Transverse colon (tissue), 4 donors: ENCODE measurements around the genes LY6G6F, EHMT2, PBX2 and TAP1.

- PRO-cap, result no peak
- RAMPAGE, long total RNA, 4 experiments, result no peak in any of the 4 experiments
Observed at GRCh38 chr6:31706600-31706984, at the start of gene LY6G6F. TSS of gene LY6G6F (plus strand) at chr6:31706866.

GRCh38 chr6:31831044-31831453 lies 3.5 kb downstream of the HSPA1B start:
- PRO-cap, result no peak
- RAMPAGE, long total RNA, 4 experiments, result no peak in any of the 4 experiments

DNA sequence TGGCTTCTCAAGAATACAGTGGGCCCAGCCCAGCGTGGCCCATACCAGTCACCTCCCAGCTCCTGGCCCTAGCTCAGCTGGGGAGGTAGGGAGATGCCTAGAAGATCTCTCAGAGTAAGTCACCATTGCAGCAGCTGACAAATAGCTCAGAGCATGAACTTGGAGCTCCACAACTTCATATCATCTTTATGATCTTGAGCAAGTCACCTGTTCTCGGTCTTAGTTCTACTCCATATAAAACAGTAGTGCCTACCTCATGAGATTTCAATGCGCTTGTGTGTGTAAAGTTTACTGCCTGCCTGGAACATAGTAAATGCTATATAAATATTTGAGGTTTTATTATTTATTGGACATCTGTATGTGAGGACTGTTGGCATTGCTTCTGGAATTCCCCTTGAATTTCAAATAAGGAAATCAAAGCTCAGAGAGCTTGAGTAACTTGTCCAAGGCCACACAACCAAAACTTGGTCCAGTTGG lies 3.7 kb downstream of the SLC44A4 start:
- PRO-cap, result no peak
- RAMPAGE, long total RNA, 4 experiments, result no peak in any of the 4 experiments

DNA sequence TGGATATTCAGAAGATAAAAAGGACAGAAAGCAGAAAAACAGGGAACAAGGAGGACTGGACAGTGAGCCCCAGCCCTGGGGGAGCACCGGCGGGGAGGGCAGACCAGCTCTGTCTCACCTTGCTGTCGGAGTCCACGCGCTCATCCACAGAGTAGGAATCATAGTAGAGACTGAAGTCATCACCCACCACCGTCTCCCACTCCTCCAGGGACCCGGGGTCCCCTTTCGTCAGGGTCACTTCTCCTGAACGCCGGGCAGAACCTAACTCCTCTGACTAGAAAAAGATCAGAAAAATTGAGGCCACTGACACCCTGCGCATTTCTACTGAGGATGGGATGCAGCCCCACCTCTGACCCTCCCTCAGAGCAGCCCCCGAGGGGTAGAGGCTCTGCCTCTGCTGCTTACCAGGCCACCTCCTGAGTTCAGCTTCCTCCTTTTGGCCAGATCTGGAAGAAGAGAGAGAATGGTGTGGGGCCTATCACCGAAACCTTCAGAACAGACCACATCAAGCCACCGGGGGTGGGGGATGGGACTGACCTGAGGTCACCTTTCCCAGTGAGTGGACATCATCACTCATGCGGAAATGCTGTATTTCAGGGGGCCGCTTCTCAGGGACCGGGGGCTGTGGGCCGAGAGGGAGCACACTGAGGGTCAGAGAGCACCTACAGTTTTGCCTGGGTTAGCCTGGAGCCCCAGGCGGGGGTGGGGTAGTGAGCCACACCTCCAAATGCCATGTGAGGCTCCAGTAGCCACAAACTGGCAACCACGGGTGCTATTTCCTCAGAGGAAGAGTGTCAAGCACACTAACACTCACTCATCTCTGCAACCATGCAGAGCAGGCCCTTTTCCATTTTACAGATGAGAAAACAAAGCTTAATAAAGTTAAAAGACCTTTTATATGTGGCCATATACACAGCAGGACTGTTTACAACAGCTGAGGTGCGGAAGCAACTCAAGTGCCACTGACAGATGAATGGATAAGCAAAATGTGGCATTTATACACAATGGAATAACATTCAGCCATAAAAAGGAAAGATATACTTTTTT lies 4.9 kb downstream of the EHMT2 start:
- PRO-cap, result no peak
- RAMPAGE, long total RNA, 4 experiments, result start-site peak on the minus strand in 3 of 4 experiments, centred at positions 154 to 637 of the sequence, 16 to 33 reads per replicate

DNA sequence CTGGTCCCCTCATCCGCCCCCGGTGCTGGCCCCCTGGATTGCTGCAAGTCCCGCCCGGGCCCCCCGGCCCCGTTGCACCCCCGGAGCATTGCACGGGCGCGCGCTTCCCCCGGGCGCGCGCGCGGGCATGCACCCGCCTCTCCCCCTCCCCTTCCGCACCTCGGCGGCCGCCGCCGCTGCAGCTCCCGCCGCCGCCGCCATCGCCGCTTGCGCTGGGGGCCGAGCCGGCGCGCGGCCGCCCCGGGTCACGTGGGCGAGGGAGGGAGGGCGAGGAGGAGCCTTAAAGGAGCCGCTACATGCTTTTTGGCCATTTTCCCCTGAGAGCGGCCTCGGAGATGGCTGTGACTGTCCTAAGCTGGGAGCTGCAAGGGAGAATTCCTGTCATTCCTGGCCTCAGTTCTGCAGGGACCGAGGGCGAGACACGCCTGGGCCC lies at the start of gene EHMT2:
Gene EHMT2, minus strand, starts transcription at position 222 of the 433 bp plus-strand sequence.
- PRO-cap, result bidirectional peak, plus-strand start at position 310 of the sequence, minus-strand start at position 209 of the sequence
- RAMPAGE, long total RNA, 4 experiments, result start-site peak on the plus strand in 3 of 4 experiments, centred at positions 285 to 351 of the sequence, 9 to 35 reads per replicate; start-site peak on the minus strand in 1 of 4 experiments, centred at position 204 of the sequence, 109 reads per replicate

DNA sequence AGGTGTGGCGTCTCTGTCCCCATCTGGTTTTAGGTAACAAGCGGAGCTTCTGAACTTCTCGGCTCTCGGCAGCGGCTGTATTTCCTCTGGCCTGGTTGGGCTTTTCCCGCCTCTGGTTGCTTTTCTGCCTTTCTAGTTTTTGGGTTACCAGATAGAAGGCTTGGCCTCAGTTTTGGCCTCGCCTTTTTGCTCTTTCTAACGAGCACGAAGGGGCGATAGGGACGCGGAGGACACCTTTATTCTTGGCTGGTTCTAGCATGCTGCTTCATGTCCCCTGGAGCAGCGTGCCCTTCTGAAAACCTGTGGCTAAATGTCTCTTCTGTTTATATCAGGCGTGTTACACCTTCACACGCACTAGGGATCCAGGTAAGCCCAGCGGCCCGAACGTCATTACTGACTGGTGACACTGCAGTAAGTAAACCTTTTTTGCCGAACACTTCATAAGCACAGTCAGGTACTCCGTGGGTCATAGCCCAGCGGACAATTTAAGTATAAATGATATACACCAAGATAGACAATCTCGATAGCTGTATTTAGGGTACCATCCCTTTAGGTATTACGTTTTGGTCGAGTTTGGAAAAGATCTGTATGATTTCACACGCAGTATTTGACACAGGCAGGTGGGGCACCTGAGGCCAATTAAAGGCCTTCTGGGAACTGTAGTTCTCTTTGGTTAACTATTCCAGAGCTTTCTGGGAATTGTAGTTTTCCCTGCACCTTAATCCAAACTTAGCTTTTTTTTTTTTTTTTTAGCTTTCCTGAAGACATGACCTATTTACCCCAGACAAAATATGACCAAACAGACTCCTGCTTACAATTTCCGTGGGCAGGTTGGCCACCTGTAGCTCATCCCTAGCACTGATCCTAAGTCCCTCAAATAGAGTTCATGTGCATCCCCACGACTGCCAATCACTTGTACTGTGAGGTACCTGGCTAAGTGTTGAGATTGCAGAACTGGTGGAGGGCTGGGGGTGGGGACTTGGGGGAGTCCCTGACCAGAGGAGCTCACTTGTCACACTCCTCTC lies 724 bp upstream of the EHMT2 start:
- PRO-cap, result unidirectional peak, minus-strand start at position 392 of the sequence; unidirectional peak, minus-strand start at position 636 of the sequence
- RAMPAGE, long total RNA, 4 experiments, result no peak in any of the 4 experiments

DNA sequence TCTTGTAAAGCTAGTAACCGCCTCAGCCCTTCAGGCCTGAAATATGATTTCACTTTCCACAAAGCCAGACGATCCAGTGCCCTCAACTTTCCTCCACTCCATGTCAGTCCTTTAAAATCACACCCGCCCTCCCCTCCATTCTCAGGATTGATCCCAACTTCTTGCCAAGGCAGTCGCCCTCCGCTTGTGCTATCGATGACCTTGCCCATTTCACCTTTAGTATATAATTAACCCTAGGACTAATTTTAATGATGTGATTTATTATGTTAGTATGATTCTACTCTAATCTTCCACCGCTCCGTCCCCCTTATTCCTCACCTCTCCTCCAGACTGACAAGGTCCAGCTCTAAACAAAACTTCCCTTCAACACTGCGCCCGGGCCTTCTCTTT lies 739 bp upstream of the ZBTB12 start:
- PRO-cap, result no peak
- RAMPAGE, long total RNA, 4 experiments, result no peak in any of the 4 experiments

DNA sequence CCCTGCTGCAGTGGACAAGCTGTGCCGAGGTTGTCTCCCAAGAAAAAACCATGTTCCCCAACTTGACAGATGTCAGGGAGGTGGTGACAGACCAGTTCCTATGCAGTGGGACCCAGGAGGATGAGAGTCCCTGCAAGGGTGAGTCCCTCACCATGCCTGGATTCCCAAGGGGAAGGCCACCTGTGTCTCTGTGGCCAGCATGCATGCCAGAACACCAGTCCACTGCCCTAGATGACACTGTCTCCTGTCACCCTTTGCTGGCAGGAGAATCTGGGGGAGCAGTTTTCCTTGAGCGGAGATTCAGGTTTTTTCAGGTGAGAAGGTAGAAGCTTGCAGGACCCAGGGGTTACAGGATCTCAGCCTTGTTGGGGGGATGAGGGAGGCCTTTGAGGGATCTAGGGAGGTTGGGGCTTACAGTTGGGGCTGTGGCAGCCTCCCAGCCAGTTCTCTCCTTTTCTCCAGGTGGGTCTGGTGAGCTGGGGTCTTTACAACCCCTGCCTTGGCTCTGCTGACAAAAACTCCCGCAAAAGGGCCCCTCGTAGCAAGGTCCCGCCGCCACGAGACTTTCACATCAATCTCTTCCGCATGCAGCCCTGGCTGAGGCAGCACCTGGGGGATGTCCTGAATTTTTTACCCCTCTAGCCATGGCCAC lies 1.1 kb upstream of the CFB start:
- PRO-cap, result no peak
- RAMPAGE, long total RNA, 4 experiments, result no peak in any of the 4 experiments

- PRO-cap, result no peak
- RAMPAGE, long total RNA, 4 experiments, result no peak in any of the 4 experiments
Observed at GRCh38 chr6:31949638-31950133, 3.8 kb downstream of the CFB start.

DNA sequence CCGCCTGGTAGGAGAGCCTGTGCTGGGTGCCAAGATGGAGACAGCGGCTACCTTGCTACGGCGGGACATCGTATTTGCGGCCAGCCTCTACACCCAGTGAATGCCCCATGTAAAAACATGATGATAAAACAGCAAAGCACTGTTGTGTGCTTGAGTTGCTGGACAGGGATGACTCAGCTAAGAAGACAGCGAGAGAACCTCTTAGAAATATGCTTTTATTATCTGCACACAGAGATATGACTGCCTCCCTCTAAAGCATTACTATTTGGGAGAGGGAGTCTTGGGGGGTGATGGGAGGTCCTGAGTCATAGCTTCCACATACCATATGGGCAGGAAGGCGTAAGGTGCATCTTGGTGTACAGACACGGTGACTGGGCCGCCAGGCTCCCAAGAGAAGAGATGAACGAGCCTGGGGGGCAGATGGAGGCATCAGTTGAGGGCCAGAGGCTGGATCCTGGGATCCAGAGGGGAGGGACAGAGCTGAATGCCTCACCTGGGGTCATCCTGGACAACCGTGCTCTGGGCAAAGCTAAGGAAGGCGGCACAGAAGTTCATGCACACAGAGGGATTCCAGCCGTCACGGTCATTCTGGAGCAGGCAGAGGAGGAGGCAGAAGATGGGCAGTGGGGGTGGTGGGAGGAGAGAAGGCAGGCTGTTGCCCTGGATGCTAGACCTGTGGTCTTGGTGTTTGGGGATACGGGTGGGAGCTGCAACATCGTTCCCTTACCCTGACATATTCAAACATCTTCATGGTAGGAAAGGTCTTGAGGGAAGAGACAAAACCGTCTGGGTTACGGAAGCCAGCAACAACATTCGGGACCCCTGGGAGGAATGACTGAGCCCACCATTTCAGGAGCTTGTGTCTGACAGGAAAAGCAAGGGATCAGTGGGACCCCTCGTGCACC lies 2.1 kb downstream of the DXO start:
- PRO-cap, result no peak
- RAMPAGE, long total RNA, 4 experiments, result no peak in any of the 4 experiments

- PRO-cap, result no peak
- RAMPAGE, long total RNA, 4 experiments, result no peak in any of the 4 experiments
Observed at GRCh38 chr6:31971608-31971819, 424 bp downstream of the DXO start.

DNA sequence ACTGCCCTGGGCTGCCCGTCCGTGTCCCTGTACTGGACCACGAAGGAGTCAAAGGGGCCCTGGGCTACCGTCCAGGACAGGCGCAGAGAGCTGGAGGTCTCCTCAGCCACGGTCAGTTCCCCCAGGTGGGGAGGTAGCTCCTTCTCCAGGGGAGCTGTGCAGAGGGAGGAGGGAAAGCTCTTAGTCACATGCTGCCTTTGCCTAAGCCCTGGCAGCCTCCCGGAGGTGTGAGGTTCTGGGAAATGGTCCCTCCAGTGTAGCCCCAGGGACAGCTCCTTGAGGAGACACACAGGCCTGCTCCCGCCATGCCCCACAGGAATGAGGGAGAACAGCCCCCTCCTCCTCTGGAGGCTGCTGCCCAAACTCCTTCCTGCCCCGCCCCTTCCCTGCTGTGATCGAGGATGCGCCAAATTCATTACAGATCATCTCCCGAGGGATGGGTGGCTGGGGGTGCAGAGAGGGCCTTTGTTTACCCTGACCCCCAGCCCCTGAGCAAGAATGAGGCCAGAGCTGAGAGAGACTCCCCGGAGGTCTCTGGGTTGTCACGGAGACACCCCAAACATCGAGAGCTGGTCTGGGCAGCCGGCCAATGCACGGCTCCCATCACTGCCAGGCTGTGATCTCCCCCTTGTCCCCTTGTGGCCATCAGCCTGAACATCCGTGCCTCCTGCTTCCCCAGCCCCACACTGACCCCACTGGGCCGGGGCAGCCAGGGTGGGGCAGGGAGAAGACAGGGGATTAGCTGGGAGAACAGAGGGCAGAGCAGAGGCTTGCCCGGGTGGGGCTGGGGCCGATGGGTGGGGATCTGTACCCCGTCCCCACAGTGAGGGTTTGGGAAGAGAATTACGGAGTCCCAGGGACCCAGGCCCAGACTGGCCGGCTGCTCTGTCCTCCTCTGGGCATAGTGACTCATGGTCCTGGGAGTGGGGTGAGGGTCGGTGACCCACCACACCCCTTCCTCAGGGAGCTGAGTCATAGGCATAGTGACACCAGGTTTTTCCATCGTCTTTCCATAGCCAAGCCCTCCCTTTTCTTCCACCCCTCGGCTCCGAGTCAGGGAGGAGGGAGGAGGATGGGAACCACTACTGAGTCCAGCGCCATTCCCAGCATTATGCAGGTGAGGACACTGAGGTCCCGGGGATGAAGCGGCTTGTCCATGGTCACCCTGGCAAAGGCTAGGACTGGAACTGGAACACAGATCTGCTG lies 8.5 kb downstream of the CYP21A2 start:
- PRO-cap, result unidirectional peak, minus-strand start at position 903 of the sequence
- RAMPAGE, long total RNA, 4 experiments, result no peak in any of the 4 experiments

GRCh38 chr6:32104588-32105006 lies 4.5 kb downstream of the TNXB start:
- PRO-cap, result no peak
- RAMPAGE, long total RNA, 4 experiments, result no peak in any of the 4 experiments

DNA sequence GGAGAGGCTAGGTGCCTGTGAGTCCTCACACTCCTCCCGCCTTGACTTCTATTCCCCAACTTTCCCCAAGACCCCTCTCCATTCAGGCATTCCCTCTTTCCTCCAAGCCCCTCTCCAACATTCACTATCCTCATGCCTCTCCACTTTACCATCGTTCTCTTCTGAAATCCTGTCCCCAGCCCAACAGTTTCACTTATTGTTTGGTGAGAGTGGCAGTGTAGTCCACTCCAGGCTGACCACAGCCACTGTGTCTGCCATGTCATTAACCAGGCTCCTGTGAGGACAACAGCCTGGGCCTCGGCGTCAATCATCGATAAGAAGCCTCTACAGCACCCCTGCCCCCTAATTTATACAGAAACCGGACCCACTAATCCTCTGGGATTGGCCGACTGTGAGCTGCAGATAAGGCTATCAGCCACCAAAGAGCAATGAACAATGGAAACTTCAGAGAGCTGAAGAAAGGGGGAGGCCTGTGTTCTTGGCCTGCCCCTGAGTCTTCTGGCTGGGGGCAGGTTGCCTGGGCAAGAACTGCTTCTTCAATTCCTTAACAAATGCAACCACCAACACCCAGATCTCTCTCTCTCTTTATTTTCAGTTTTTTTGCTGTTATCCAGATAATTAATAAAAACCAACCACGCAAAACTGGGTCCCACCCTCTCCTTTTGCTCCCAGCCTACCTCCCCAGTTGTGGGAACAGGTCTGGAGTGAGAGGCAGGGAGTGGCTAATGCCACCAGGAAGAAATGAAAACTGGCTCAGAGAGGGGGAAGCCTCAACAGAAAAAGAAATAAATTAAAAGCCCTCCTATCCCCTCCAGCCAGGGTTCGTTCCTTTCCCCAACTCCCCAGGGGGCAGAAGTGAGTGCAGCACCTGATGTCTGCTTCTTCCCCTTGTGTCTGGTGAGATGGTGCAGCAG lies 3.5 kb downstream of the EGFL8 start:
- PRO-cap, result no peak
- RAMPAGE, long total RNA, 4 experiments, result no peak in any of the 4 experiments

GRCh38 chr6:32190119-32190807 lies at the start of gene PBX2:
TSS of gene PBX2 (minus strand) at chr6:32190202.
- PRO-cap, result bidirectional peak, plus-strand start at chr6:32190282, minus-strand start at chr6:32190173; unidirectional peak, minus-strand start at chr6:32190515
- RAMPAGE, long total RNA, 4 experiments, result no peak in any of the 4 experiments

- PRO-cap, result no peak
- RAMPAGE, long total RNA, 4 experiments, result no peak in any of the 4 experiments
Observed at GRCh38 chr6:32441344-32441764, 1.7 kb downstream of the HLA-DRA start.

GRCh38 chr6:32685407-32686299 lies 19.2 kb upstream of the HLA-DQB1 start:
- PRO-cap, result no peak
- RAMPAGE, long total RNA, 4 experiments, result no peak in any of the 4 experiments

GRCh38 chr6:32761508-32762210 lies 1.7 kb downstream of the HLA-DQB2 start:
- PRO-cap, result no peak
- RAMPAGE, long total RNA, 4 experiments, result no peak in any of the 4 experiments

- PRO-cap, result bidirectional peak, plus-strand start at chr6:32853819, minus-strand start at chr6:32853699; bidirectional peak, plus-strand start at chr6:32854192, minus-strand start at chr6:32854026
- RAMPAGE, long total RNA, 4 experiments, result start-site peak on the plus strand in 4 of 4 experiments, at chr6:32854119-32854216 at its widest, 30 to 360 reads per replicate; start-site peak on the minus strand in 3 of 4 experiments, at chr6:32853666-32853744 at its widest, 22 to 247 reads per replicate
Observed at GRCh38 chr6:32853368-32854324, at the start of gene TAP1. TSS of gene TAP1 (minus strand) at chr6:32853704.

GRCh38 chr6:32866844-32867272 lies 12.9 kb downstream of the PSMB9 start:
- PRO-cap, result no peak
- RAMPAGE, long total RNA, 4 experiments, result no peak in any of the 4 experiments